M059J (cell line): ENCODE results near the genes C4BPA and CD34.

DNA sequence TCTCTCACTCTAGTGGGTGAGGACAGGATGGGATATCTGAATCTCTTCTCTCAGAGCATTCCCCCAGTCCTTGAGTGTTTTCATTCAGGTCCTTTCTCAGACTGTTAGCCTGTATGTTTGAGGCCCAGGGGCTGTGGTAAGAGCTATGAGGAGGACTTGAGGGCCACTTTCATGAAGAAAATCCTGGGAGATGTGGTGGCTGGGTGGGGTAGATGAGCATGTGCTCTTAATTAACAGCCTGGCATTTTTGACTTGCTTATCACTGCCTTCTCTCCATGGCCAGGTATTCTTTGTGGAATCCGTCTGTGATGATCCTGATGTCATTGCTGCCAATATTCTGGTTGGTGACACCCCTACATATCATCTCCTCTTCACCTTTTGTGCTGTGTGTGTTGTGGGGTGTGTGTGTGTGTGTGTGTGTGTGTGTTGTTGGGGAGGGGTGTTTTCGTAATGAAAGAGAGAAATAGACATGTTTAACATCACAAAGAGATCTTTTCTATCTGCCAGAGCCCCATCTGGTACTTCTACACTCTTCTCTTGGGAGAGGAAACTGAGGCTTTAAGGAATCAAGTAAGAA lies 10.5 kb downstream of the PFKFB2 start:
- RAMPAGE, long total RNA = no peak

GRCh38 chr1:207104166-207104629 lies at the start of gene C4BPA:
Gene C4BPA, plus strand, starts transcription at chr1:207104233.
- RAMPAGE, long total RNA = no peak

GRCh38 chr1:207128621-207129178 lies 24.7 kb downstream of the C4BPA start:
- RAMPAGE, long total RNA = no peak

DNA sequence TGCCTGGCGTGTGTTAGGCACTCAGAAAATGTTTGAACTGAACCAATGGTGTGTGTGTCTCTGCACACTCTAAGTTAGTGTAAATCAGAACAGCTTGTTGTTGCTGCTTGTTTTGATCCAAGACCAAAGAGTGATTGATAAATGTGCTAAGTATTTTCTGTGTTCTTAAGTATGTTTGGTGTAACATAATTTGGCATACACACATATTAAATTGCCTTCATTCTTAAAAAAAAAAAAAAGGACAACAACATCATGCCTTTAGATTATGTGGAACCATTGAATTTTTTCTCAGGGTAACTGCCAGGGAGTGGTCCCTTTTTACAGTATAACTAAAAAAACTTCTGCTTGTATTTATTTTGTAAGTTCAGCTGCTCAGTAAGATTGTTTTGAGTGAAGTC lies 8.6 kb downstream of the CD55 start:
- RAMPAGE, long total RNA = no peak

DNA sequence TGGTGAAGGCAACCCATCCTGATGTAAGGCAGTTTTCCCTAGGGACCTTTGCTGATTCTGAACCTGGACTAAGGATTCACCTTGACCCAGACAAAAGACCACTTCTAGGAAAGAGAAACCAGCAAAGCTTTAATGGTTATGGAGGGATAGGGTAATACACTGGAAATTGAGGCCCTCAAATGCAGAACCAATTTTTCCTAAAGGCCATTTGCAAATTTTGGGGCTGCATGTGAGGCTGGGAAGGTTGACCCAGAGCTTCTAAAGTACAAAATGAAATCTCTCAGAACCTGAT lies 11.3 kb downstream of the CD55 start:
- RAMPAGE, long total RNA = no peak

DNA sequence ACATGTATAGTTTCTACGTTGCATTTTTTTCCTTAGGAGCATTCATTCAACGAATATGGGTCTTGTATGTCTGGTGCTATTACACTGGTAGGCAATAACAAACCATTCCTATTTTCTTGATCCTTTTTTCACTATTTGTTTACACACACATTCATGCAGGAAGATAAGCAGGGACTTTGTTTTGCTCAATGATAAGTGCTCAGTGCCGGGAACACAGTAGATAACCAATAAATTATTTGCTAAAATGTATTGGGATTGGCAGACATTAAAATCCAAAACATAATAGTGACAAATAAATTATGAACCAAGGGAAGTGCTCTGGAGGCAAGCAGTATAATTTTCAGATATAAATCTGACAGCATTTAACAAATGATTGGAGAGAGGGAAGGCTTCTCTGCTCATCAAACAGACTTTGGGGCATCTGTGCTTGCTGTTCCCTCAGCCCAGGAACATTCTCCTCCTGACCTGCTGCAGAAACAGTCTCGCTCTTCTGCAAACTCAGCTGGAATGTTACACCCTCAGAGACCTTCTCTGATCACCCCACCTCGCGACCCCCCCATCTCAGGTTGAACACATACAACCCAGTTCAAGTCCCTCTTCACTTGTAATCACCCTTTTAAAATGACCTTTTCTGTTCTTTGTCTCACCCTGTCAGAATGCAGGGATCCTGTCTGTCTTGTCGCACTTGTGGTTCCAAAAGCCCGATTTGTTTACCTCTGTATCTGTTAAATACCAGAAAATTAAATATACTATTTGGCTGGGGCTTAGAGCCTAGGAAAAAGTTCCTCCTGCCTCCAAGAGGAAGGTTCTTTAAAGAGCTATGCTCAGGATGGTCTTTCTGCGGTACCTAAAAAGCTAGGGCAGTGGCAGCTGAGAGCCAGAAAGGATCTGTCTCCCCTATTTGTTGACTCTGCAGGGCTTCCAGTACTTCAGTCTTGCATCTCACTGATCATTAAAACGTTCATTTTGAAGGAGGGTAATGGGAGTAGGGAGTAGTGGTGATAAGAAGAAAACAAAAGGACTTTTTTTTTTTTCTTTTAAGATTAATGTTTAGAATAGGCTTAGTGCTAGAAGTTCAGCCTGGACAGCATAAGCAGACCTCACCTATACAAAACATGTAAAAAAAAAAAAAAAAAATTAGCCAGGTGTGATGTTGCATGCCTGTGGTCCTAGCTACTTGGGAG lies 2.4 kb downstream of the CD46 start:
- RAMPAGE, long total RNA = no peak

GRCh38 chr1:207766386-207766853 lies 14.6 kb downstream of the CD46 start:
- RAMPAGE, long total RNA = no peak

- RAMPAGE, long total RNA = no peak
Observed at GRCh38 chr1:207805828-207806712, 54.2 kb downstream of the CD46 start.

DNA sequence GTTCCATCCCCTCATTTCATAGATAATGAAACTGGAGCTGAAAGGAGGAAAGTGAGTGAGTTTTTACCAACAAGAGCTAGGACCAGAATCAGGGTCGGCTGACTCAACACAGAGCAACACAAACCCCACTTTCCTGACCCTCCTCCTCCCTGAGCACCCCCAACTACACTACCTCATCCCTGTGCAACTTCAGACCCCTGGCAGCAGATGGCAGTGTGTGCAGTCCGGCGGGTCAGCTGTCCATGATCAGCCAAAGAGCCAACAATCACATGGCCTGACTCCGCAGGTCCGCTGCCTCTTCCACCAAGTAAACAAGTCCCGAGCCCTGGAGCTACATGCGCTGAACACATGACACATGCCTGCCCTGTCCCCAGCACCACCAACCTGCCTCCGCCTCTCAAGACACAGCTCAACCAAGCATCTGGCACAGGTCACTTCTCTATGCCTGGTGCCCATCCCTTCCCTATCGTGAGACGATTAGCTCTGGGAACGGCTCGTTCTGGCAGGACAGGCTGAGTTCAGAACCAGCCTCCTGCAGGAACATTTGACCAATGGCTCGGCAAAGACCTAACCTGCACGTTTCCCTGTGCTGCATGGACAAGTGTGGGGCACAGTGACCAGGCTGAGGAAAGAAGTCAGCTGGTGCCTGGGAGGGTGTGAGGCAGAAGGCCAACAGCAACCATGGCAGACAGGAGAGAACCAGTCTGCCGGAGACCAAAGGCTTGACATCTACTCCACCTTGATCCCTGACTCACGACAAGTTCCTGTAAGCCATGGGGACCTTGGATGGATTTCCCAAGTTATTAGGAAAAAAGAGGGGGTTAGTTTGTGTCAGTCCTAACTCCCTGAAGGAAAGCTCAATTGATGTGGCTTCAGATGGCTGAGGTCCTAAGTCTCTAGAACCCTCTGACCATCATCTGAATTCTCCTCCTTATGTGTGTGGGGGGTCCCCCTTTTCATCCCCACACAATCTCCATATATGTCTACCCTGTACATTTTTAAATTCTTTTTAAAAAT lies 60.3 kb downstream of the CD46 start:
- RAMPAGE, long total RNA = no peak

DNA sequence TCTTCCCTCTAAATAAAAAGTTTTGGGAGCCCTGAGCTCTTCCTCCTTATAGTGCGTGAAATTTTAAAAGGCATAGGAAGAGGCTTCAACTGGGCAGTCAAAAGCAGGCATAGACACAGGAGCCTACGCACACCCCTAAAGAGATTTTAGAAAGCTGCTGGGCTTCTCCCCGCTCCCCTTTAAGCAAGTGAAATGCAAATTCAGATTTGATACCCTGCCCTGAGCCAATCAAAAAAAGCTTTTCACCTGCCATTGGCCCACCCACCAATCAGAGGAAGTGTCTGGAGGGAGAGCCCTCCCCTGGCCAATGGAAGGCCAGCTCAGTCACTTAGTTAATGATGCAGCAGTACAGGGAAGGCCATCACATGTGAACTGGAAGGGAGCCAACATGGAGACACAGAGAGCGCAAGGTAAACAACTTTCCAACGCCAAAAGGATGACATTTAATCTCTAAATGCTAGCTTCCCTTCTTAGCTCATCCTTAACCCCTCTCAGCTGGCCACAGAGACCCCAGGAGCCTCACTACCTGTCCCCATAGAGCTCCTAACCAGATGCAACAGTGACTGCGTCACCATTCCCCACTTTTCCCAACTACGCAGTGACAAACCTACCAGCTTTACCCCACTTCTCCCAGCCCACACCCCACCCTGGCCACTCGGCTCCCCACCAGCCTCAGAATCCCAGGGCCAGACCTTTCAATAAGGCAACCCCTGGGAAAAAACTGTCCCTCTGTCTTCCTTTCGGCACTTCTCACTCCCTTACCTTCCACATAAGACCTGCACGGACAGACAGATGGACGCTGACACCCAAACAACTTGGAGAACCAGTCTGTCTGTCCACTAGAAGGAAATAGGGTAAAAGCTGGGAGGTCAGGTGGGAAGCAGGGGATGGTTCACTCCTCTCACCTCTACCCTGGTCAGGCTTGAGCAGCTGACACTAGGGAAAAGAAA lies 71.0 kb downstream of the CD46 start:
- RAMPAGE, long total RNA = no peak

DNA sequence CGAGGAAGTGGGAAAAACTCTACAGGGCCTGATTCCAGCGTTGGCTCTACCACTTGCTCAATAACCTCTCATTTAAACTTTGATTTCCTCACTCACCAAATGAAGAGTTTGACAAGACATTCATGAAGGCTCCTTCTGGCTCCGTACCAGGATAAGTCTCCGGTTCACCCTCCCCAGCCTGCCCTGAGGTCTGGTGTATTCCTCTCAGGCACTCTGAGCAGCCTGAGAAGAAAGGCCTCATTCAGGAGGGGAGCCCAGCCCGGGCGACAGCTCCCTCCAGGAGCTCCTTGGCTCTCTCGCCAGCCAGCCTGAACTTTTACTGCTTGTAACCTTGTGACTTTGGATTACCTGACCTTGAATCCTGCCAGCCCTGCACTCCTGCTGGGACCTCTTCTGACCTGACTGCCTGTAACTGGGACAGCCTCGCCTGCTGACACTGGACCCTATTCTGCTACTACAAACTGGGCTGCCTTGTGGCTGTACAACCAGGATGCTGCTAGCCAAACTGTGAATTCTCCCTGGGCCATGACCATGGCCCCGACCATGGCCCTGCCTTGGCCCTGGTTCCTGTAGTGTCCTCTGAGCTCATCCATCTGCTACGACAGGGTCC lies 65.8 kb downstream of the CD34 start:
- RAMPAGE, long total RNA = no peak

GRCh38 chr1:207855900-207856574 lies 54.9 kb downstream of the CD34 start:
- RAMPAGE, long total RNA = no peak

DNA sequence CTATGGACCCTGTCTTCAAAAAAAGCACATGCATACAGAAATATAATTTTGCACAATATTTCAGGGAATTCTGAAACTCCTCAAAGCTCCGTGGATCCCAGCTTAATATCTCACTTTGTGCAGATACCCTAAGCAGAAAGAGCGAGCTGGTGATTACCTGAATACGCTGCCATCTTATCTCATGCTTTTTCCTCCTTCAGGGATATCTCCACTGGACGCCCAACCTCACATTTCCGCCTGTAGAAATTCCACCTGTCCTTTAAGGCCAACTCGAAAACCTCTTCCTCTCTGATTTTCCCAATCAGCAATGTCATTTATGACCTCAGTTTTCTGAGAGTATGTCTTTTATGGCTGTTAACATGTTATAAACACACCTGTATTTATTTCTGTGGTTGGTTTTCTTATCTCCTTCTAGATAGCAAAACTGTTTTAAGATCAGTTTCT lies 41.1 kb downstream of the CD34 start:
- RAMPAGE, long total RNA = no peak

DNA sequence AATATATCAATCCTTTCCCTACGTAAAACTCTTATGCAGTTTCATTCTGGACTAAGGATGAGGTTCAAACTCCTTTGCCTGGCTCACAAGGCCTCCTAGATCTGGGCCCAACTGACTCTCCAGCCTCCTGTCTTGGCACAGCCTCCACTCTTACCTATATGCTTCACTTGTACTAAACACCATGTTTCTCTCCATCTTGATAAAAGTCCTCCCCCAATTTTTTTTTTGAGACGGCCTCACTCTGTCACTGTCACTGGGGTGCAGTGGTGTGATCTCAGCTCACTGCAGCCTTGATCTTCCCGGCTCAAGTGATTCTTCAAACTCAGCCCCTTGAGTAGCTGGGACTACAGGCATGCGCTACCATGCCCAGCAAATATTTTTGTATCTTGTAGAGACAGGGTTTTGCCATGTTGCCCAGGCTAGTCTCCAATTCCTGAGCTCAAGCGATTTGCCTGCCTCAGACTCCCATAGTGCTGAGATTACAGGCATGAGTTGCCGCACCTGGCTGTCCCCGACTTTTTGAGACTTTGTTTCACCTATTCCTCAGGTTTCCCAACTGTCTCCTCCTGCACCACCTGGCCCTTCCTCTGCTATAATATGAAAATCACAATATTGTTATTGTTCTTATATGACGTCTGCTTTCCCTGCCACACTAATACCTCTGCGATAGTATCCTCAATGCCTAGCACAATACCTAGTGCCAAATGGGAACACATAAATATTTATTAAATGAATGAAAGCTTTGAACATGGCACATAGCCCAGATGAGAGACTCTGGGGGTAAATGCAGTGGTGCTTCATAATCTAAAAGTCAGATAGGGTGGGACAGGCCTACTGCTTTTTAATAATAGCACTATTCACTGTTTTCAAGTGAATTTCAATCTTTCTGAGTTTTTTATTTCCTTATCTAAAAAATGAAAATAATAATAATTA lies 39.6 kb downstream of the CD34 start:
- RAMPAGE, long total RNA = no peak

- RAMPAGE, long total RNA = no peak
Observed at GRCh38 chr1:207883465-207883785, 27.5 kb downstream of the CD34 start.

DNA sequence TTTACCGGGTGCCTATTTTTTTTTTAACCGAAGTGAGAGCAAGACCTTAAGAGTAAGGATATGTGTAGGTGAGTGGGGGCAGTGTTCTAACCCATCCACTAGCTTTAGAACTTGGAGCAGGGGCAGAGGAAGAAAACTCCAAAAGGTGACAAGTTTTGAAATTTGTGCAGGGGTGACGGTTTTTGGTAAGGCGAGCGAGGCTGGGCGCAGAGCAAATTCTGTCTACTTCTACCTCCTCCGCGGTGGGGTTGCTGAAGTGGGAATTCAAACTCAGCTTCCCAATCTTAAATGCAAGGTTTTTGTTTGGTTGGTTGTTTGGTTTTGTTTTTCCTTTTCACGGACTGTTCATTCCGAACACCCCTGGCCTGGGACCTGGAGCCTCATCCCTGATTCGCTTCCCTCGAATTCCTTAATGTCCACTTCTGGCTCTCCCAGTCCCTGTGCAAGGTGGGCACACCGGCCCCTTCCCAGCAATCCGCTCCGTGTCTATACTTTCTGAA lies 764 bp downstream of the CD34 start:
- RAMPAGE, long total RNA = no peak

GRCh38 chr1:207910611-207911679 lies at the start of gene CD34:
Gene CD34, minus strand, starts transcription at chr1:207911125.
- RAMPAGE, long total RNA = no peak

GRCh38 chr1:207922656-207922963 lies 11.7 kb upstream of the CD34 start:
- RAMPAGE, long total RNA = no peak

DNA sequence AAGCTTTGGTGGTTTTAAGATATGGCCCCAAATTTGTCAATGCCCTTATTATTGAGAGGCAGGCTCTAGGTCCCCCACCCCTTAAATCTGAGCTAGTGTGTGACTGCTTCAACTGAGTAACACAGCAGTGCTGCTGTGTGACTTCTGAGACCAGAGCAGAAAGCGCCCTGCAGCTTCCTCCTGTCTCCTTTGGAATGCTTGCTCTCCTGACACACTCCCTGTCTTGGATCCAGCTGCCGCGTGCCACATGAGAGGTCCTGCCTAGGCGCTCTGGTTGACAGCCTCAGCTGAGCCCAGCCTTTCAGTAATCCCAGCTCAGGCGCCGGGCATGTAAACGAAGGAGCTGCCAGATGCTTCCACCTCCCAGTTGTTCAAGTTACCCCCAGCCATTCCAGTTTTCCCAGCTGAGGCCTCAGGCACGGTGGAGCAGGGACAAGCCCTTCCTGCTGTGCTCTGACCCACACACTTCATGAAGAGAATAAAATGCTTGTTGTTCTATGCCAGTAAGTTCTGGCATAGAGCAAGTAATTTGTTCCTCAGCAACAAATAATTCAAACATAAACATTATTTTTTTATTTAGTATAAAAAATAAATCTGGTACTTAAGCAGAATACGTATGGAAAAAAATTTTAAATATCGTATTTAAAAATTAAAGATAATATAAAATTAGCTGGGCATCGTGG lies 14.3 kb upstream of the CD34 start:
- RAMPAGE, long total RNA = no peak

DNA sequence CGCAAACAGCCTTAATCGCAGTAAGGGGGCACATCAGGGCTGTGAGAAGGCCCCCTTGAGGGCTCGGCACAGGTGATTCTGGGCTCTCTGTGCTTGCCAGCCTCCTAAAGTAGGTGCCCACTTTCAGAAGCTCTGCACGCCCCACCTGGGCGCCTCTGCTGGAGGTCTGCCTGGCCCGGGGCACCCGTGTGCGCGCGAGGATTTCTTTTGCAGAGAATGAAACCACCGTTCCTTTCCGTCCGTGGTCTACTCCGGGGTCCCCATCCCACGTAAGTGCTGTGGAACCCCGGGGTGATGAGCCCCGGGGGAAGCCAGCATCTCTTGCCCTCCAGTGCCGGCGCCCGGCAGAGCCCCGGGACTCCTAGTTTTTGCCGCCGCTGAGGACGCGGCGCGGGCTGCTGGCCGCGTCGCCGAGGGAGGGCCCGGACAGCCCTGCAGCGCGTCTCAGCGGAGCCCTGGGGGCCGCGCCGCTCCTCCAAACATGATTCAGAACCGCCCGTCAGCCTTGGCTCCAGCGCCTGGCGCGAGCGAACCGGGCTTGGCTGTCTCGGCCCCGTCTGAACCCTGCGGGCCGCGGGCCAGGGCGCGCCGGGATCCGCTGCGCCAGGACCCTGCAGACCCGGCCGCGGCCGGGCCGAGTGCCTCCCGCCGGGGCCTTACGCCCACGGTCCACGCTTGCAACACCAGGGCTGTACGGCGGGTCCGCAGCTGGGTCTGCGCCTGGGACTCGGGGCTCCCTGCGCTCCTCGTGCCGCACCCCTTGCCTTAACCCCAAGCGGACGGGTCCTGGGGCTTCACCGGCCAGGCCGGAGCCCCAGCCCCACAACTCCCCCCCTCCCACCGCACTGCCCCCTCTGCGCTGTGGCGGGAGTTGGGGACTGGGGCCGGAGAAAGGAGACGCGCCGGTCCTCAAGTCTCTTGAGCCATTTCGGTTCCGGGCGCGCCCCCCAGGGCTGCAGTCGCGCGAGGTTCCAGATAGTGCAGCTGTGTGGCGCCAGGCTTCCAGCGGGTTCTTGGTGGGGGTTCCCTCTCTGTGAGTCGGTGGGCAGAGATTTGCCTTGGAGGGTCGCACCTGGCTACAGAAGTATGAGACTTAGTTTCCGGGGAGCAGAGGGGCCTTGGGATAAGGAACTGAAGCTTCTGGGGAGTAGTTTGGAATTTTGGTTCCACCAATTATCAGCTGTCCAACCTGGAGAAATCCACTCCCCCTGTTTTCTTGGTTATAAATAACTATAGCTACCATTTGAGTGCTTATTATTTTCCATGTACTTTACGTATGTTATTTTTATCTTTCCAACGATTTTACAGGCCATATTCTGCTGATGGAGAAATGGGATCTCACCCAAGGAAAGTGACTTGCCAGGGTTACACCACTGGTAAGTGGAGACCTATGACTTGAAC lies 48.4 kb upstream of the CD34 start:
- RAMPAGE, long total RNA = no peak